HT1080 (cell line): Measurements from ENCODE around the gene BTG2.

RAMPAGE:
- cytosol, long total RNA = no peak
- long total RNA = no peak
- nucleus, long total RNA = no peak
Observed at GRCh38 chr1:203277382-203277740, 28.0 kb upstream of the BTG2 start.

GRCh38 chr1:203305434-203305863 lies at the start of gene BTG2:
Gene BTG2, plus strand, starts transcription at chr1:203305519.
RAMPAGE:
- cytosol, long total RNA = no peak
- long total RNA = no peak
- nucleus, long total RNA = no peak

GRCh38 chr1:203326928-203327258 lies 21.6 kb downstream of the BTG2 start:
RAMPAGE:
- cytosol, long total RNA = no peak
- long total RNA = no peak
- nucleus, long total RNA = no peak

RAMPAGE:
- cytosol, long total RNA = no peak
- long total RNA = no peak
- nucleus, long total RNA = no peak
Observed at GRCh38 chr1:203478200-203478618, 2.6 kb downstream of the PRELP start.

DNA sequence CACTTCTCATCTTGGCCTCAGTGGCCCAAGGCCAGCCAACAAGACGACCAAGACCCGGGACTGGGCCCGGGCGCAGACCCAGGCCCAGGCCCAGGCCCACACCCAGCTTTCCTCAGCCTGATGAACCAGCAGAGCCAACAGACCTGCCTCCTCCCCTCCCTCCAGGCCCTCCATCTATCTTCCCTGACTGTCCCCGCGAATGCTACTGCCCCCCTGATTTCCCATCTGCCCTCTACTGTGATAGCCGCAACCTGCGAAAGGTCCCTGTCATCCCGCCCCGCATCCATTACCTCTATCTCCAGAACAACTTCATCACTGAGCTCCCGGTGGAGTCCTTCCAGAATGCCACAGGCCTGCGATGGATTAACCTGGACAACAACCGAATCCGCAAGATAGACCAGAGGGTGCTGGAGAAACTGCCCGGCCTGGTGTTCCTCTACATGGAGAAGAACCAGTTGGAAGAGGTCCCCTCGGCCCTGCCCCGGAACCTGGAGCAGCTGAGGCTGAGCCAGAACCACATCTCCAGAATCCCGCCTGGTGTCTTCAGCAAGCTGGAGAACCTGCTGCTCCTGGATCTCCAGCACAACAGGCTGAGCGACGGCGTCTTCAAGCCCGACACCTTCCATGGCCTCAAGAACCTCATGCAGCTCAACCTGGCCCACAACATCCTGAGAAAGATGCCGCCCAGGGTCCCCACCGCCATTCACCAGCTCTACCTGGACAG lies 7.8 kb downstream of the PRELP start:
RAMPAGE:
- cytosol, long total RNA = no peak
- long total RNA = no peak
- nucleus, long total RNA = no peak

RAMPAGE:
- cytosol, long total RNA = no peak
- long total RNA = no peak
- nucleus, long total RNA = no peak
Observed at GRCh38 chr1:203520042-203520656, 26.2 kb downstream of the OPTC start.

DNA sequence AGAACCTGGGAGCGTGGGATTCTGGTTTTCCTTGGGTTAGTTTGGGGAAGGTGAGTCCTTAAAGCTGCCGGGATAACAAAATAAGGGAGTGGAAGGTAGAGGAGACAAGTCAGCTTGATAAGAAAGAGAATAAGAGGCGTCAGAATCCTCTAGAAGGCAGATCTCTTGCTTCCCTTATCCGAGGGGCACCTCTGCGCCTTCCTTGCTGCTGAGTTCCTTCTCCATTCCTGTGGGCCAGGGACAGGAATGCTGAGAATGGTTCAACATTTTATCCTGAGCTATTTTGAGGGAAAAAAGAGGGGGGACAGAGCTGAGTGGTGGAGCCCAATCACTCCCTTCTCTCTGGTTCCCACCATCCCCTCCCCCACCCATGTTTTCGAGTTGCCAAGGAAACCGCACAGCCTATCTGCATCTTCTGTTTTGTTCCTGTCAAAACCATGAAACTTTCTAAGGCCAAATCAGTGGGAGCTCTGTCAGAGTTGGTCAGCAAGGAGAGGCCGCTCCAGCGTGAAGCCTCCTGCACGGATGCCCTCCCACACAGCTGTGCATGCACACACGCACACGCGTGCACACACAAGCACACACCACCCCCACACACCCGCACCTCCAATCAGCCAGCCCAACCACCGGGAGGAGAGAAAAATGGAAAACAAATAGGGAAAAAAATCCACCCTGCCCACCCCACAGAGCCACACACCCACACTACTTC lies 54.6 kb upstream of the ATP2B4 start:
RAMPAGE:
- cytosol, long total RNA = no peak
- long total RNA = no peak
- nucleus, long total RNA = no peak

DNA sequence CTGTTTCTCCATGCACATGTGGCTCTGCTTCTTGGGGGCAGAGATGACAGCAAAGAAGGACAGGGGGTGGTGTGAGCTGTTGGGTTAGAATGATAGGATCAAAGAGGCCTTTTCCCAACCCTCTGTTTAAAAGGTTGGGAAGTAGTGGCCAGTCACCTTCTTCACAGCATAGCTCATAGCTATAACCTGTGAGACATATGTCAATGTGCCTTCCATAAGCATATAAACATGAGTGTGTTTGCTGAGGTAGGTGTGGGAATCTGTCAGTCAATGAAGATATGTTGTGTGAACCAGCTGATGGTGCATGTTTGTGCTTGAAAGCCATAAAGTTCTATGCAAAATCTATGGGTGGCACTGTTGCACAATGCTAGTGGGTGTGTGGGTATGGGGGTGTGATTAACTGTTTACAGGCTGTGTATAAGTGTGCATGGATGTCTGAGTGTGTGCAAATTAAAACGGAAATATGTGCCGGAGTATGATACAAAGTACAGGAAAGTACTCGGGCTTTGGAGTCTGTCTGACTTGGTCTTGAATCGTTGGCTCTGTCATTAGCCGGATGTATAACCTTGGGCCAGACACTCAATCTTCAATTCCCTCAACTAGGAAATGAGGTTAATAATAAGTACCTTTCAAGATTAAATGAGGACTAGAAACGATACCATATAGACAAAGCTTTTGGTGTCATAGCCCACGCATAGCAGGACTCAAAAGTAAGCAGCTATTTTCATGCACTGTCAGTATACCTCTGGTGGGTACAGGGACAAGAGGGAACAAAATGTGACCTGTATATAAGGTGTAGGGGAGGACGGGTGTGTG lies 960 bp upstream of the ATP2B4 start:
RAMPAGE:
- cytosol, long total RNA = no peak
- long total RNA = no peak
- nucleus, long total RNA = no peak

DNA sequence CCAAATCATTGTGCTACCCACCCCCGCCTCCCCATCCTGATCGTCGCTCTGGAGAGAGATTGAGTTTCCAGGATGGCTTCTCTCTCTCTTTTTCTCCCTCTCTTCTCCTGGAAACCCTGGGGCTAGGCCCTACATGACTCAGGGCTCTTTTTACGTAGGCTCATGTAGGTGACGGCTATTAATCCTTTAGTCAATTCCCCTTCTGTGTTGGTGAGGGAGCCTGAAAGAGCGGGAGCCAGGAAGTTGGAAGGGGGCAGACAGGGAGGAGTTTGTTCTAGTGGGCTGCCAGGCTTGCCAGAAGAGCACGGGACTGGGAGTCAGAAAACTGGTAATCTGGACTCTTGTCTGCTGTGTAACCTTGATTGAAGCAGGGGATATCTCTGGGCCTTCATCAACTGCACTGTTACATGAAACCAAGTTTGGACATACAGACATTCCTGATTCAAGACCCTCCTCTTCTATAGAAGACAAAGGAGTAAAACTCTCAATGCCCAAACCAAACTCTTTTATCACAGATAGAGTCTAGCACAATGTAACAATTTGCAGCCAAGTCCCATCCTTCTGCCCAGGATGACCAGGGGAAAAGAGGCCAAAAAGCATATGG lies 9.8 kb downstream of the ATP2B4 start:
RAMPAGE:
- cytosol, long total RNA = no peak
- long total RNA = no peak
- nucleus, long total RNA = no peak

GRCh38 chr1:203655500-203656150 lies 29.0 kb downstream of the ATP2B4 start:
RAMPAGE:
- cytosol, long total RNA = no peak
- long total RNA = no peak
- nucleus, long total RNA = no peak

GRCh38 chr1:204065066-204065737 lies 7.7 kb upstream of the SOX13 start:
RAMPAGE:
- cytosol, long total RNA = no peak
- long total RNA = no peak
- nucleus, long total RNA = no peak

DNA sequence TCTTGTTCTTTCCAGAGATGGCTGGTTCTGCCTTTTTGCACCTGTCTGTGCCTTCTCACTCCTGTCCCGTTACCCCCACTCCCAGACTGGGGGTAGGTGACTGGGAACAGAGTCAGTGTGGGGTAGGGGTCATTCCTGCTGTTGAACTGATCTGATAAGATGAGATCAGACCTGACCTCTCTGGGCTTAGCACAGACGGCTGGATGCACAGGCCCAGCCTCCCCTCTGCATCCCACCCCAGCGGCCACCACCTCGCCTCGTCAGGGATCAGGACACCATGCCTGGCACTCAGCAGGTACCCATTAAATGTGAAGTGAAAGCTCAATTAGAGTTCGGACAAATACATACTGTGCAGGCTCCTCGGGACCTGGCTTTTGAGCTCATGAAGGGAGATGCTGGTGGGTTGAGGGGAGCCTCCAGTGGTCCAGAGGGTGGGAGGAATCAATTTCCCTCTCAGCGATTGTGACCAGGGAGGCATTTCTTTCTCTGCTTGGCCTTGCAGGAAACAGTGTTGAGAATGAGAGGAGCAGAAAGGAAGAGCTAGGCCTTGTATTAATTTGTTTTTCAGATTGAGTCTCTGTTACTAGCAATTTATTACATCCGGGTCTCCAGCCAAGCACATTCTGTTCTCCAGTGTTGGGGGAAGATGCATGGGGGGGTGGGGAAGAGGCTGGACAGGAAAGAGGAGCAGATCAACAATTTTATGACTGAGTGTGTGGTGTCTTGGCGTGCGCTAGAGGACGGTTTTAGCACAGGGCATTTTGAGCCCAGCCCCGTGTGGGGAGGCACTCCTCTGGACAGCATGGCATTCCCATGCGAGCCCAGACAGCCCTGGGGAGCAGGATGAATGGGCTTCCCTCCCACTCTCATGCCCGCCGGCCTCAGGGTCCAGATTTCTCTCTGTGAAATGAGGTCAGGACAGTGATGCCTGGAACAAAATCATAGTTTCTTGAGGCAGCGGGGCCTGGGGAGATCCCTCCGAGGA lies 15.9 kb downstream of the SOX13 start:
RAMPAGE:
- cytosol, long total RNA = no peak
- long total RNA = no peak
- nucleus, long total RNA = no peak

DNA sequence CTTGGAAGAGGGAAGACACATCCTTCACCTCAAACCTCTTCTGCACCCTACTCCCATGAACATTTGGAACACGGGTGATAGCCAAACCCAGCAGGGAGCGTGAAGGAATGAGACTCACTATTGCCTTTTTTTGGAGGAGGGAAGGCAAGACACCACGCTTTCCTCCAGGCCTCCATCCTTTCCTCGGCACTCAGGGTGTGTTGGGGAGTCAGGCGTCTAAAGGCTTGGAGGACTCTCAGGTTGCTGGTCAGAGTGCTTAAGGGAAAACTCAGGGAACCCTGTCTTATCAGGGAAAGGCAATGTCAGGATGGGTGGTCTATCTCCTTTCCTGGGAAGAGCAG lies 6.2 kb downstream of the ETNK2 start:
RAMPAGE:
- cytosol, long total RNA = no peak
- long total RNA = no peak
- nucleus, long total RNA = no peak

RAMPAGE:
- cytosol, long total RNA = no peak
- long total RNA = no peak
- nucleus, long total RNA = no peak
Observed at GRCh38 chr1:204266146-204266826, 52.5 kb upstream of the GOLT1A start.

DNA sequence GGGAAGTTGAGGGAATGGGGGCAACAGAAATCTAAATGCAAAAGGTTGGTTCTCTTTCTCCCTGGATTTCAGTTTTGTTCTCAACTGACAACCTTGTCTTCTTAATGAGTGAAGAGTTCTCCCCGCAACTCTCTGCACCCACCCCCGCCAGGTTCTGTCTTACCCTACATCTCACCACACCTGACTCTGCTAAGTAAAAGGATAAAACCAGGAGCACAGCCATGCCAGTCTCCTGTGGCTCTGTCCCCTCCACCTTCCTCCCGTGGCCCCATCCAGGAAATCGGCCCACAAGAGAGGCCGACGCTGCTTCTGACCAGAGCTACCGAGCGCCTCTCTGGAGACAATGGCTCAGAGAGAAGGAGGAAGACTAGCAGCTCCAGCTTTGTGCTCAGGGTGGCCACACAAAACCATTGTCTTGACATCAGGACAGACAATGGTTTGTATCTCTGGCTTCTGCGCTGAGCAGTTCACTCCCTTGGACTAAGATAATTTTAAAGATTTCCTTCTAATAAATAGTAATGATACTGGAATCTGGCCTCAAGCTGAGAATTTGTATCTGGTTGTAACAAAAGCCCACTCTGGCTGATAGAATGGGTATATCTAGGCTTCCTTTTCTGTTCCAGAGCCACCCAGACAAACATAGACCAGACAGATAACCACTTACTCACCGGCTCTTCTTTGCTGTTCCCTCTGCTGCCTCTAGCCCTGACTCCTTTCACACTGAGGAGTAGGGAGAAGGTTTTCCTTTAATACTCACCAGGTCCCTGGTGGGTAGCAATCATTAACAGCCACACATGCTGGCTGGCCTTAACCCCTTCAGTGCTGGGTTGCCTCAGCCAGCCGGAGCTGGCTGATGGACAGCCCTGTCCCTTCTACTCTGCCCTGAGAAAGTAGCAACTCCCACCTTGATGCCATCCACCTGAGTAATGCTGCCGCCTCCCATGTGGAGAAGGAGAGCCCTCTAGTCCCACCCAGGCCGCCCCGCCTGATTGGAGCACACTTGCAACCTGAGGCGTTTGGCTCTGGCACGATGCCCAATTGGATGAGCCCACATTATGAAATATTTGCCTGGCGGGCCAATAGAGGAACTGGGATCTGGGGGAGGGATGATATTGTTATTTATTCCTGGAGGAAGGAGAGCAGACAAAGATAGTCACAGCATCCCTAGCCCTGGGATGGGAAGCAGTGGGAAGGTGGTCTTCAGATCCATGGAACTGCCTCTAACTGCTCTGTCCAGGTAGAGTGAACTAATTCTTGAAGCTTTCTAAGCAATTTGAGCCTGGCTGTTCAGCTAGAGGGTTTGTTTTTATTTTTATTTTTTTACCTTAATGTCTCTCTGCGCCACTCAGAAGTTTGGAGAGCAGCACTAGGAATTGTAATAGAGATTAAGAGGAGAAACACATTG lies 71.8 kb downstream of the PLEKHA6 start:
RAMPAGE:
- cytosol, long total RNA = no peak
- long total RNA = no peak
- nucleus, long total RNA = no peak

RAMPAGE:
- cytosol, long total RNA = no peak
- long total RNA = no peak
- nucleus, long total RNA = no peak
Observed at GRCh38 chr1:204292546-204293012, 67.2 kb downstream of the PLEKHA6 start.

GRCh38 chr1:204331857-204332461 lies 27.8 kb downstream of the PLEKHA6 start:
RAMPAGE:
- cytosol, long total RNA = no peak
- long total RNA = no peak
- nucleus, long total RNA = no peak

RAMPAGE:
- cytosol, long total RNA = no peak
- long total RNA = no peak
- nucleus, long total RNA = no peak
Observed at GRCh38 chr1:204341219-204341784, 18.4 kb downstream of the PLEKHA6 start.

DNA sequence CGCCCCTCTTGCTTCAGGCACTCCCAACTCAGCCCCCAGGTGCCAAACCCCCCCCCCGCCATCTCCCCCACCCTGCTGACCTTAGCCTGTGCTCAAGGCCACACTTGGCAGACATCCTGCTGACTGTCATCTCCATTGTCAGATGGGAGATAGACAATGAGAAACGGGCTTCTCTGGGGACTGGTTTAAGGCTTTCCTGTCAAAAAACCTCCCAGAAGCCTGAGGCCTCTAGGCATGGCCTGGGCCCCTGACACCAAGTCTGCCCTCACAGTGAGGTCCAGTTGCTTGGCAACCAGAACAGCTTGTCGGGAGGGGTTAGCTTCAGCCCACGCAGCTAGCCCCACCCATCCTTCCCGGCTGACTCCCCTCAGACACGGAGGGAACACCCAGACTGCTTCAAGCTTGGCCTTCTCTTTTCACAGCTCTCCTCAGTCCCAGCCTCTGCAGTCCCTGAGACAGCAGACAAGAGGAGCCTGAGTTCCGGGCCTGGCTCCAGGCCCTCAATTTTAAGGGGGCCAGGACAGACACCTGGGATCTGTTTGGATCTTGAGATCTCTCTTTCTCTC lies 11.0 kb downstream of the PLEKHA6 start:
RAMPAGE:
- cytosol, long total RNA = no peak
- long total RNA = no peak
- nucleus, long total RNA = no peak

RAMPAGE:
- cytosol, long total RNA = no peak
- long total RNA = no peak
- nucleus, long total RNA = no peak
Observed at GRCh38 chr1:204407561-204408426, 3.8 kb downstream of the PPP1R15B start.